Pulmonary lymph node (tissue), 1 donor: ENCODE measurements around a stretch of chr15.

- PRO-cap = no peak
Measured at GRCh38 chr15:70065535-70065898, 32.2 kb downstream of the TLE3 start.

- PRO-cap = no peak
Measured at GRCh38 chr15:70089666-70090161, 8.0 kb downstream of the TLE3 start.

GRCh38 chr15:70142190-70142979 lies 44.7 kb upstream of the TLE3 start:
- PRO-cap = no peak

GRCh38 chr15:70264494-70264786 lies 166.7 kb upstream of the TLE3 start:
- PRO-cap = no peak

DNA sequence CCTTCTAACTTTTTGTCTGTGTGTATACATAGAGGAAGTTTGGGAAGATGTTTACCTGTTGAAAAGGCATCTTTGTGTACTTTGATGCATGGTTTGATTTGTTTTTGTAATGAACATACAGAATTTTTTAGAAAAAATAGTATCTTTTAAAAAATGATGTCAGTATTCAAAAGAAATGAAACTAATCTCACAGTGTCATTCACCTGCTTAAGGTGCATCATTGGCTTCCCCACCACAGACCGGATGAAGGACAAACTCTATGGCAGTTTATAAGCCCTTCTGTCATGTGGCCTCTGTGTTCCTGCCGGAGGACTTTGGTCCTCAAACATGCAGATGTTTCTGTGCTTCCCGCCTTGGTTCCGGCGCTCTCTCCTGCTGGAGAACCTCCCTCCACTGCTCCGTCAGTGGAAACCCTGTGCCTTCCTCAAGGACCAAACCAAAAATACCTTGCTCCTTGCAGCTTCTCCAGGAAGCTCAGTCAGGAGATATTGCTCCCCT lies 326.3 kb downstream of the UACA start:
- PRO-cap = no peak

DNA sequence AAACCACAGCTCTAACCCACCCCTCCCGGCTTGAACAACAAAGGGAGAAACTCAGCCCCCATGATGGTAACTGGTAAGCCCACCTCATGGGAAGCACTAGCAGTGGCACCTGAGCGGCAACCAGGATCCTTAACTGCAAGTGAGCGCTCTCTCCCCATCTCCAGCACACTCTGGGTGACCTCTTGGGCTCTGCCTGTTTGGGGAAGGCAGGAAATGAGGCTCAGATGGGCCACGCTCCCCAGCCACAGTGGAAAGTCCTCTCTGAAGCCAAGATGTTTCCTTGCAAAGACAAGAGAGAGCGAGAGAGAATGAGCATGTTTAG lies 289.1 kb downstream of the UACA start:
- PRO-cap = no peak

DNA sequence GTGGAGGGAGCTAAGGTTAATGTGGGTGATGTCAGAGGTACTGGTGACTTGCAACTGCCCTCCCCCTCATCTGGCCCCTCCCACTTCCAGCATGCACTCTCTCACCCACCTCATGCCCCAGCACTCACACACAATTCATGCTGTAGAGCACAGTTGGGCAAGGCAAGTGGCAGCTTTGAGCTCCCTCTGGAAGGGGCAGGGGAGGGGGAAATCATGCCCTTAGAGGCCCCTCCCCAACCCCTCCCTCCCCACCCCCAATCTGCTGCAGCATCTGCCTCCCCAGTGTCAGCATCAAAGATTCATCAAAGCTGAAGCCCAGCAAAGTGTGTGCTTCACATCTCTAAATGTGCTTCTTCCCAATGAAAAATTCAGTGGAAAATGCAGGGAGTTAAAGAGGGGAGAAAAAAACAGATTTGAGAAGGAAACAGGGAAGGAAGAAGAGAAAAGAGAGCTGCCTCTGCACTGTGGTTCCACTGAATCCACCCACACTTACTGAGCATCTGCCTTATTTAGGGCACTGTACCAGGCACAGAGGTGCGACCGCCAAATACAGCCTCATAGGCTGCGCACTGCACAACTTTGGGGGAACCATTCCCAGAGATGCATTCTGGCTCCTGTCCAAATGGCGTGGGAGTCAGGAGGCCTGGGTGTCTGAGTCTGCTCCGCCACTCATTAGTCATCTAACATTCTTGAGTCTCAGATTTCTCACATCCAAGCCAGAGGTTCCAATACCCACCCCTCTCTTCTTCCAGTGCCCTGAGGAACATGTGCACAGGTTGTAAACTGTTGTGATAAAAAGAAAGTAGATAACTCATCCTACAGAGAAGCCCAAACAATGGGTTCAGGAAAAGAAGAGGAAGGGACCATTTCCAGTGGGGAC lies 254.9 kb downstream of the UACA start:
- PRO-cap = no peak

DNA sequence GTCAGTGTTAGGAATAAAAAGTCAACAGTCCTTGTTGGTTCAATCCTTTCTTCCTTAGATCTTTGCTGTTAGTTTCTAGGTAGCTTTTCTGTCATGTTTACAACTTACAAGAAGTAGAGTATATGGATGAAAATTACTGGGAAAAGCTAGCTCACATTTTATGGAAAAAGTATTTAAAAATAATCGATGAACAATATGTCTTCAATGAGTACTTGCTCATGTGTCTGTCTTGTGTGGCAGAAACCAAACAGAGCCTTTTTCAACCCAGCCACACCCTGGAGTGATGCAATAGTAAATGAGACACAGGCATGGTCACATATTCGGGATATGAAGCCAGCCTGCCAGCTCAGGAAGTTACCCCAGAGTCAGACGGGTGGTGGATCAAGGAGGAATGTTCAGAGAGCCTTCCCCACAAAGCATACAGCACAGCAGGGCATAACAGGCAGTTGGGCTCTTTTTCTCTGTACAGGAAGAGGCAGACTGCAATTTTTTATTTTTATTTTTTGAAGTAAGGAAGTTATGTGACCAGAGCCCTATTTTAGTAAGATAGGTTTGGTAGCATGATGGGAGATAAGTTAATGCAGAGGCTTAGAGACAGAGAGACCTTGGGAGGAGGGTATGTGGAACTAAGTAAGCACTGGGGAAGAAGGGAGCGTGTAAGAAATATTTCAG lies 27.3 kb downstream of the LARP6 start:
- PRO-cap = no peak

DNA sequence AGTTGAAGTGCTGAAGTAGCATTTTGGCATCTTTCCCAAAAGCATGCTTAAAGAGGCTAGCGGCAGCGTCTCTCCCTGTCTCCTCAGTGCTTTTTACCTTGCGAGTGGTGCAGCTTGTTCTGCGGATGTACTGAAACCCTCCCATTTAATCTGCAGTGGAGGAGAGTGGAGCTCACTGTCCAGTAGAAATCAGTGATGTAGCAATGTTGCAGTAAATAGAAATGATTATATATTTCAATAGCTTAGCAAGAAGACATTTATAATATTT lies 43.8 kb downstream of the LRRC49 start:
- PRO-cap = no peak

GRCh38 chr15:71366854-71367294 lies 251.6 kb downstream of the THSD4 start:
- PRO-cap = no peak

GRCh38 chr15:71385364-71385652 lies 270.0 kb downstream of the THSD4 start:
- PRO-cap = no peak

GRCh38 chr15:71436409-71437195 lies 321.3 kb downstream of the THSD4 start:
- PRO-cap = no peak

DNA sequence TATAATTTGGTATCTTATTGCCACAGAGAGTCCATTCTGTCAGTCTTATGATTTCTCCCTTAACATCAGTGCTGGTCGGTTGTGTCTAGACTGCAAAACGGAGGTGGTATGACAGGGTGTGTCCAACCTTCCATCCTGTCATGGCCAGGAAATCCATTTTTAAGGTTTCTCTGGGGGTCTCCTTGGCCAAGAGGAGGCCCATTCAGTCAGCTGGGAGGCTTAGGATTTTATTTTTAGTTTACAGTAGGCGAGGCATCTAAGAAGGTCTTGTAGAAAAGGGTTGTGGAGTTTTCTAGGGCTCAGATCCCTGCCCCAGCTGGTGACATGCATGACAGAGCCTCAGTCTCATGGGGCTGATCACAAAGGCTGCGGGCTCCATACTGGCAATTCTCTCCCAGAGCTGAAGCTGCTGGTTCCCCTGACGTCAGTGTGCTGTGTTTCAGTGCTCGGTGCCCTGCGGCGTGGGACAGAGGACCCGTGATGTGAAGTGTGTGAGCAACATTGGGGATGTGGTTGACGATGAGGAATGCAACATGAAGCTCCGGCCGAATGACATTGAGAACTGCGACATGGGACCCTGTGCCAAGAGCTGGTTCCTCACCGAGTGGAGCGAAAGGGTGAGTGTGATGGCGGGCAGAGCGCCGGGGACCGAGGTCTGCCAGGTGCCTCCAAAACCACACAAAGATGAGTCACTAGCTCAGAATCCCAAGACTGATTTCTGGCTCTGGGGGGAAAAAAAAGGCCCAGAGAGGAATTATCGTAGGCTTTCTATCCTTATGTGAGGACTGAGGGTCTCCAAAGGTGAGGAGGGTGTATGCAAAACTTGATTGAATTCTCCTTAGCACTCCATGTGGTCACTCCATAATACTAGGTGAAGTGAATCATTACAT lies 62.1 kb upstream of the NR2E3 start:
- PRO-cap = no peak

DNA sequence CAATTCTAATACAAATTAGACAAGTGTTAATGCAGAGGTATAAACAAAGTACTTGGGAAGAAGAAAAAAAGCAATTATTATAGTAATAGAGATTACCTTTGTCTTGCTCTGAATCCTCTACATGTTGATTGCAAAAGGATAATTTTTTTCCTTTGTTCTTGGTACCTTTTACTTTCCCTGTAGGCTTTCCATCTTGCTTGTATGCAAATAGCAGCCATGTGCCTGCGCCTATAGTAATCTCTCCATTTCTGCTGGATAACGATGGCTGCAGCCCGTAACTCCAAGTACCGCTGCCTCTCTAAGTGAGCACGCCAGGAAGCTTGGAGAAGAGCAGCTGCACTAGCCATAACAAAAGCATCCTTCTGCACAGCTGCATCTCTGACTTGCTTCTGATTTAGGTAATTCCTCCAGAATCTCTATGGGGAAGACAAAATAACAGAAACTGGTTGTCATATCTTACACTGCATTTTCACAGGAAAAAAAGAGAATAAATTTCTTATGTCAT lies 89.3 kb downstream of the NR2E3 start:
- PRO-cap = no peak

DNA sequence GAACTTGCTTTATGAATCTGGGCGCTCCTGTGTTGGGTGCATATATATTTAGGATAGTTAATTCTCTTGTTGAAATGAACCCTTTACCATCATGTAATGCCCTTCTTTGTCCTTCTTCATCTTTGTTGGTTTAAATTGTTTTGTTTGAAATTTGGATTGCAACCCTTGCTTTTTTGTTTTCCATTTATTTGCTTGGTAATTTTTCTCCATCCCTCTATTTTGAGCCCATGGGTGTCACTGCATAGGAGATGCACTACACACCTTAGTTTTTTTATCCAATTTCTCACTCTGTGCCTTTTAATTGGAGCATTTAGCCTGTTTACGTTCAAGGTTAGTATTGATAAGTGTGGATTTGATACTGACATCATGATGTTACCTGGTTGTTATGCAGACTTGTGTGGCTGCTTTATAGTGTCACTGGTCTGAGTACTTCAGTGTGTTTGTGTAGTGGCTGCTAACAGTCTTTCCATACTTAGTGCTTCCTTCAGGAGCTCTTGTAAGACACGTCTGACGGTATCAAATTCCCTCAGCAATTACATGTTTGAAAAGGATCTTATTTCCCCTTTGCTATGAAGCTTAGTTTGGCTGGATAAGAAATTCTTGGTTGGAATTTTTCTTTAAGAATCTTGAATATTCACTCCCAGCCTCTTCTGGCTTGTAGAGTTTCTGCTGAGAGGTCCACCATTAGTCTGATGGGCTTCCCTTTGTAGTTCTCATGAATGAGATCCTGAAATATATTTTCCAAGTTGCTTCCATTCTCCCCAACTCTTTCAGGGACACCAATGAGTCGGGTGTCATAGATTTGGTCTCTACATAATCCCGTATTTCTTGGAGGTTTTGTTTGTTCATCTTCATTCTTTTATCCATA lies 33.6 kb downstream of the MYO9A start:
- PRO-cap = no peak

GRCh38 chr15:72155620-72156409 lies 37.6 kb downstream of the SENP8 start:
- PRO-cap = no peak

DNA sequence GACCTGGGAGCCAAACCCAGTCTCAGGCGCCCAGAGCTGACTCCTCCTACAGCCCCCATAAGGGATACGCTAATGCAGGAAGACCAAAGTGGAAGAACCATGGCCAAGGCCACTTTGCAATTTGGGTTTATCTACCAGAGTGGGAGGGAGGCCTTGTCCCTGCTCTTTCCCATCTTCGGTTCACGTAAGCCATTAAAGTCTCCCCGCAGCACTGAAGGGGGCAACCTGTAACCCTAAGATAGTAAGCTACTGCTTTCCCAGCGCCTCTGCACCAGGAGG lies 976 bp upstream of the GRAMD2A start:
- PRO-cap = no peak

- PRO-cap = no peak
Measured at GRCh38 chr15:72731111-72731574, 45.1 kb downstream of the BBS4 start.

- PRO-cap = no peak
Measured at GRCh38 chr15:72774590-72775349, 8.8 kb downstream of the ADPGK start.

DNA sequence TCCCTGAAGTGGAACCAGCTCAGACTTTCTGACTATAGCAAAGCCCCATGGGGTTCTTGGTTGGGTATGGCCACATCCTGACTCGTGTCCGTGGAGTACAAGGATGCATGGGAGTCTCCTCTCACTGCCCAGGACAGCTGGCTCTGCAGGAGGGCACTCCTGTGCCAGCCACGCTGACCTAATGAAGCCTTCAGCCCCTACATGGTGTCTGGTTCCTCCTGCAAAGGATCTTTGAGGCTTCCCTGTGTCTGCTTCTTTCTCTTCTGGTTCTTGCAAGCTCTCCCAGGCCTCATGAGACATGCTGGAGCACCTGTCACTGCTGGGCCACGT lies 90.0 kb upstream of the ADPGK start:
- PRO-cap = no peak